ENCODE measurements around the gene ERMARD.

DNA sequence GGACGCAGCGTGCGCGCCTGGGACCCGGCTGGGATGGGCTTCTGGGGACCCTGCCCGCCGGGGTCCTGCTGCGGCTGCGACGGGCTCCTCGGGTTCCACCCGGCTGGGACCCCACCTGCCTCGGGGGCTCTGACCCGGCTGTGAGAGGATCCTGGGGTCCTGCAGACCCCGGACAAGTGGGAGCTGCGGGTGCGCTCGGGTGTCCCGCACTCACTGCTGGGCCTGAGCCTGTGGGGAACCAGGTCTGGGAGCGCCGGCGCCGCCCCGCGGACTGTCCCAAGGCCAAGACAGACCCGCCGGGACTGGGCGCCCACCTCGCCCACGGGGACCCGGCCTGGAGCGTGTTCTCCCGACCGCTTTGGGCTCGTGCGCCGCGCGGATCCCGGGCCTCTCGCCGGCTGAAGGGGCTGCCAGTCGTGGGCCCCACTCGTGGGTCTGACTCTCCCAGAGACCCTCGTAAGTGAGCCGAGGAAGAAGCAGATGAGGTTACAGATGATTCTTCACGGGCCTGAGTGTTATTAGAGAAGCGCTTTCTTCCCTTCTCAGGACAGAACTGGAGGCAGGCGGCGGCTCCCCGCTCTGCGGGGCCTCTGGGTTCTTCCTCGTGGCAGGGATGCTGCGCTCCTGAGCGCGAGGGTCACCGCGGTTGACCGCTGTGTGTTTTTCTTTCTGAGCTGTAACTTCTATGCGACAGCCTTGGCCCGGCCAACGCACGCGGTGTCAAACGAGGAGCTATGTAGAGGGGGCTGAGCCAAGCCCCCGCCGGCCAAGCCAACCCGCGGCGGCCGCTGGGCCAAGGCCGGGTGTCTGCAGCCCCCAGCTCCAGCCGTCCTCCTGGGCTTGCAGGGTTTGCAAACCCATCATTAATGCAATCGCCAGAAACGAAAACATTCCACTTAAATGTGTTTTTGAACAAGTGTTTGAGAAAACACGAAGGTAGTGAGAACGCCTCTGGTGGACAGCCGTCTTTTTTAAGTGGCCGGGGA, 928 bp downstream of the SMOC2 start:
- RRBS: 4% methylated on average over 45 of the region's 79 CpGs

DNA sequence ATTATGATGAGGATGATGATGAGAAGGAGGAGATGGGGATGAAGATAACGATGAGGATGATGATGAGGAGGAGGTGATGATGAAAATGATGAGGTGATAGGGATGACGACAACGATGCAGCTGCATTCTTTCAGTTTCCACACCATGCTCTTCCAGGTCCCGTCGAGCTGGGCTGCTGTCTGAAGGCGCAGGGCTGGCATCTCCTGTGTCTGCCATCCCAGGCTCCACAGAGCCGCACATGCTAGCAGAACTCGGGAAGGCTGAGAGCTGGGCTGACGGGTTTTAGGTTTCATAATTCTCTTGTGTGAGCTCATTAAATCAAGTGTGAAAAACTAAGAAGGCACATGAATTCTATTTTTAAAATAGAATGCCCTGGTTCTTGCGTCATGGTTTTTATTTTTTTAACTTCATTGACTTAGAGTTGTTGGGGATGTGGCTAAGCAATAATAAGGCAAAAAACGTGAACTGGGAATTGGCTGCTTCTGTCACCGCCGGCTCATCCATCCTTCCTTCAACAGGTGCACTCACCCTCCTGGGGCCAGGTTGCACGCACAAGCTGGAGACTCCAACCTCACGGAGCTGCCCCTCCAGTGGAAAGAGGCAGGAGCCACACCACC, 275.2 kb downstream of the SMOC2 start:
- RRBS: no CpG with 5 or more reads among the region's 15 CpGs

- RRBS: no CpG with 5 or more reads among the region's 1 CpG
These were observed 312.6 kb downstream of the THBS2 start for GRCh38 chr6:168941189-168941388.

- RRBS: 30% methylated on average over 2 of the region's 15 CpGs
These were observed 111.9 kb downstream of the THBS2 start for GRCh38 chr6:169141501-169142380.

GRCh38 chr6:169167779-169168706, 85.6 kb downstream of the THBS2 start:
- RRBS: no CpG with 5 or more reads among the region's 44 CpGs

GRCh38 chr6:169231827-169232347, 21.8 kb downstream of the THBS2 start:
- RRBS: 97% methylated on average over 8 of the region's 41 CpGs

- RRBS: no CpG with 5 or more reads among the region's 20 CpGs
These were observed 18.8 kb downstream of the THBS2 start for GRCh38 chr6:169234763-169235268.

DNA sequence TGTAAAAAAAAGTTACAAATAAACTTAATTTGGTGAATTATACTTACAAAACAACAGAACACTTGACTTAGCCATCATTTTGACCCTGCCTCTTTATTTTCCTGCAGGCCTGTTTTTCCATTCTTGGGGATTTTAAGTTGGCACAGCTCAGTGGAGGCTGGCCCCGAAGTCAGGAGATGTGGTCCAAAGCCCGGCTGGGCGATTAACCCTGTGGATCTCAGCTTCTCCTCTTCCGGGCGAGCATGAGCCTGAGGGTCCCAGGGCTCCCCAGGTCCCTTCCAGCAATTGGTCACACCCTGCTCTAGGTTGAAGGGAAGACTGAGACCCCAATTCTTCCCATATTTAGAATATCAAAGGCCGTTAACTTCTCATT, 2.3 kb downstream of the THBS2 start:
- RRBS: 75% methylated on average over 2 of the region's 6 CpGs

GRCh38 chr6:169427779-169428357, 174.2 kb upstream of the THBS2 start:
- RRBS: no CpG with 5 or more reads among the region's 13 CpGs

DNA sequence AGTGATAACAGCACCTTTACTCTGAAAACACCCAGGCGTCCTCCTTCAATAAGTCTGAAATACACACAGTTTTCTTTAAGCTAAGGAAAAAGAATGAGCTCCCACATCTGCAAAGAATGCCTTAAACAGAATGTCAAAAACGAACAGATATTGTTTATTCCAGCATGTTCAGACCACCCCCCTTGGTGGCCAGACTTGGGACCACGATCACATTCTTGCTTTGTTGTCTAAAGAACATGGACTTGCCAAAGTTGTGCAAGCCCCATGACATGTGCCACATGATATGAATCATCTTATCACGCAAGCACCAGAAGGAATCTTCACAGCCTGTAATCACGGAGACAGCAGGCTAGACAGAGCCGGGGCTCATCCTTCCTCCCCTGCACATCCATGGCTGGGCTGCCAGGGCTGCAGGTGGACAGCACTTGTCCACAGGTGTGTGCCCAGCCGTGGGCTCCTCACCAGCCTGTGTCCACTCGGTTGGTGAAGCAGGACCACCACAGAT, 200.9 kb upstream of the THBS2 start:
- RRBS: no CpG with 5 or more reads among the region's 8 CpGs

GRCh38 chr6:169704183-169705193, 2.6 kb downstream of the C6orf120 start:
- RRBS: no CpG with 5 or more reads among the region's 6 CpGs

DNA sequence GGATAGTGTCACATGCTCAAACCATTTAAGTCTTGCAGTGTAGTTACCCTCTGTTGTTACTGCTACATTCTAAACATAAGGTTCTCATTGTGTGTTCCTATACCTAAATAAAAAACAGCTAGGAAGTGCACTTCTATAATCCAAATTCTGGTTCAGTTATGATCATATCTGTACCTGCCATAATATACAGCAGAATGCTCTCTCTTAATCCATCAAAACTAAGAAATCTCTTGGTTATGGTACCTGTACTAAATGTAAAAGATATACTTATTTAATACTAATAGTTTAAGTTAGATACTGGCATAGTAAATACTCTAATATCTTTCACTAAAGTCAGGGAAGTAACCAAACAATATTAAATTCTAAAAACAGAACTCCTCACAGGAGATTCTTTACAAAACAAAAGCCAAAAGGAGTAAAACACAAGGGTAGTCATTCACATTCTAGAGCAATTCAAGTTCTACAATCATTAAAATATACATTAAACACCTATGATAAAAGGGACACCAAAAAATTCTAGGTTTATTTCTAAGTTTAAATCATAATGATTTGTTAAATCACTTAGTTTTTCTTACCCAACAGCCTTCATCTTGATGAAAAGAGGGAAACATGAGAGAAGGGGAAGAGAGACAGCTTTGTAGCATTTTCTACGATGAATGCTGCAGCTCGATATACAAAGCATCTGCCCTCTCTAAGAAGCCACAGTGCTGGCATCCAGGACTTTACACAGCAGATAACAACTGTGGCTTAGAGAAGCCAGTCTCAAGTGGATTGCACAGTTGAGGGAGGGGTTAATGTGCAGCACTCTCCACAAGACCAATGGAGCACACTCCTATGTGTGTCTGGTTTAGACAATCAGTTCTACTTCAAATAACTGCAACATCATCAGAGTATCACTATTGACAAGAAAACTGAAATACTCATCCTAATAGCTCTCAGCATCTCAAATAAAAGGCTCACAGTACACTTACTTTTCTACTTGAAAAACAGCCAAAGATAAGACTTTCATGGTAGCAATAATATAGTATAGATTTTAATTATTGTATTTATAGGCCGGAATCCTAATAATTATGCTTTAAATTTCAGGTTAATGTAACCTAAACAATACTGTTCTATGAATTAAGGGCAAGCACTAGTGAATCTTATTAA, 5.7 kb downstream of the C6orf120 start:
- RRBS: no CpG with 5 or more reads among the region's 3 CpGs

DNA sequence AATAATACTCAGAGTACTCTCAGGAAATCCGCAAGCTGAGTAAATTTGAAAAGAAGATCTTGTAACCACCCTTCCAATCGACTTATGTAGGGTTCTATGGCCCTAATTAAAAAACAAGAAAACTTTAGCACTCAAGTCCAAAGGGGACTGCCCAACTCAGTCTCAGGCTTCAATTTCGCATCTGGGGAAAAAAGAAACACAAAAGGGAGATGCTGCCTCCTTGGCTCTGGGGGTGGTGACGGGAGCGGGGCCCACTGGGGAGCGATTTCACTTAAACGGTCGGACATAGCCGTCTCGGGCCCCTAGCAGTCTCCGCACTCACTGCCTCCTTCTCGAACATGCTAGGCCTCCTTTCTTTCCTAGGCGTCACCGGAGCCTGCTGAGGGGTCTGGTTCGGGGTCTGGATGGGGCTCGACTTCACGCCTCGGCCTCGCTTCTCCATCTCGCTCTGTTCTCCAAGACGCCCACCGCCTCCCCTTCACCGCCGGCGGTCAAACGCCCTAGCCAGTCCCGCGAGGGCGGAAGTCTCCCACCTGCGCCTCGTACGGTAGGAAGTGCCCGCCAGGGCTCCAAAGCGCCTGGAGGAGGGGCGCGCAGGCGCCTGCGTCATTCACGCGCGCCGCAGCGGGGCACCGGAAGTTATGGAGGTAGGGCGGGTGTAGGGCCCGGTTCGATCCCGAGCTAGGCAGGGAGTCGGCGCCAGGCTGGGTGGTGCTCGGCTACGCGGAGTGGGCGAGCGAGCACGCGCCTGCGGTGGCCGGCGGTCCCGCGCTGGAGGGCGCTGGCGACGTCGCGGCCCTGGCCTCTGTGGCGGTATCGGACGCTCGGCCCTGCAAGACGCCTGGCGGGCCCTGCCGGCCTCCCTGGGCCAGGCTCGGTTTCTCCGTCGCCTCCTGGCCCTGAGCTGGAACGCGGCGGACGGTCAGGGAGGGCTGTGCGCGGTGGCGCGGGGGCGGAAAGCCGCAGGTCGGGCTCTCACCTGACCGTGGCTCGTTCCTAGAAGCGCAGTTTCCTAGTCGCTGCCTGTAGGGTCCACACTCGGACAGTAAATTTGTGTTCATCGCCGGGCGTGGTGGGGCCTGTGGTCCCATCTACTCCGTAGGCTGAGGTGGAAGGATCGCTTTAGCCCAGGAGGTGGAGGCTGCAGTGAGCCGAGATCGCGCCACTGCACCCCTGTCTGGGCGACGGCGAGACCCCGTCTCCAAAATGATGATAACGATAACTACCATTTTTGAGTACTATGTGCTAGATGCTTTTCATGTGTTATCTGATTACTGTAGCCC, at the start of gene ERMARD:
Gene ERMARD, plus strand, starts transcription at position 606 of the 1,283 bp plus-strand sequence.
- RRBS: under 1% methylated on average over 12 of the region's 106 CpGs

- RRBS: 42% methylated on average over 2 of the region's 26 CpGs
These were observed 100.6 kb downstream of the ERMARD start for GRCh38 chr6:169851622-169852811.

GRCh38 chr6:169862175-169862435, 110.7 kb downstream of the ERMARD start:
- RRBS: no CpG with 5 or more reads among the region's 5 CpGs

GRCh38 chr6:169904087-169904616, 152.7 kb downstream of the ERMARD start:
- RRBS: no CpG with 5 or more reads among the region's 9 CpGs

DNA sequence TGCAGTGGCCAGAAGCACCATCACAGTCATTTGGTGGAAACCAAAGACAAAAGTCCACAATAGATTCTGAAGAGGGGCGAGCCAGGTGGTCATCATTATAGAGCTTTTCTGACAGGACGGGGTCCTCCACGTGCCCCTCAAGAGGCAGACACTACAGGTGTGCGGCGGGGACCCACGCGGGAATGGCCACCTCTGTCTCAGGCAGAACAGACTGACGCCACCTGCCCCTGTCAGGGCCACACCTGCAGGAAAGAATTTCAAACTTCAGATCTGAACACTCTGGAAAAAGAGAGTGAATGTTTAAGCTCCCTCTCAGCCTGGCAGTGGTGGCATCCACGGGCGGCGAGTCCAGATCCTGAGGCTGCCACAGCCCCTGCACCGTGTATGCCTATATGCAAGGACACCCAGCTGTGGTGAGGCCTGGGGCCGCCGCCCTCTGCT, 234.7 kb downstream of the ERMARD start:
- RRBS: no CpG with 5 or more reads among the region's 14 CpGs

DNA sequence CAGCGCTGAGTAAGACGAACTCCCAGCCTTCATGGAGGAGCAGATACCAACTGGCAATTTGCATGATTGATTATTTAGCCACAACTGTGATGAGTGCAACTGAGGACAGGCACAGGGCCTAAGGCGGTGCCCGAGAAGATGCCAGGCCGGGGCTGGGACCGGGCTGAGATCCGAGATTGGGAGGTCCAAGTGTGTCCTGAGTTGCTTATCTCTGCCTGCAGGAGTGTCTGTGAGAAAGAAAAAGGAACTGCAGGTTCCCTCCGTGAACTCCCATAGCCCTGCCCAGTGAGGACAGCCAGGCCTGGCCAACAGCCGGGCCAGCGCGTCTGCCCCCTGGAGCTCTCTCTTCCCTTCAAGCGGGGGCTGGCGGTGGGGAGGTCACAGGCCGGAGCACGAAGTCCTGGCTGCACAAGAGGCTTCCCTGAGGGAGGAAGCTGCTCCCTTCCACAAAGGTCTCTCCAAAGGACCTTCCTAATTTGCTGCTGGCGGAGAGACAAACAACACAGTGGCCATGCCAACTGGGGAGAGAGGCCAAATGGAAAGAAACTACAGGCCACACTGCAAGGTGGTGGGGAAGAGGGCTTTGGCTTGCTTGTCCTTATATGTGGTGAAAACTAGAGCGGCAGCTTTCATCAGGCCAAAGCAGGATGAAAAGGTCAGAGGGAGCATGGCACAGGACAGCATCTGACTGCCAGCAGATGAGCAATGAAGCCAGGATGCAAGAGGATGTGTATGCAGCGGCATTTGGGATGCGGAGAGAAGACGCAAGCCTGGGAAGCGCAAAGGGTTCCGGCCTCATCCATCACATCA, 259.8 kb downstream of the ERMARD start:
- RRBS: no CpG with 5 or more reads among the region's 22 CpGs

DNA sequence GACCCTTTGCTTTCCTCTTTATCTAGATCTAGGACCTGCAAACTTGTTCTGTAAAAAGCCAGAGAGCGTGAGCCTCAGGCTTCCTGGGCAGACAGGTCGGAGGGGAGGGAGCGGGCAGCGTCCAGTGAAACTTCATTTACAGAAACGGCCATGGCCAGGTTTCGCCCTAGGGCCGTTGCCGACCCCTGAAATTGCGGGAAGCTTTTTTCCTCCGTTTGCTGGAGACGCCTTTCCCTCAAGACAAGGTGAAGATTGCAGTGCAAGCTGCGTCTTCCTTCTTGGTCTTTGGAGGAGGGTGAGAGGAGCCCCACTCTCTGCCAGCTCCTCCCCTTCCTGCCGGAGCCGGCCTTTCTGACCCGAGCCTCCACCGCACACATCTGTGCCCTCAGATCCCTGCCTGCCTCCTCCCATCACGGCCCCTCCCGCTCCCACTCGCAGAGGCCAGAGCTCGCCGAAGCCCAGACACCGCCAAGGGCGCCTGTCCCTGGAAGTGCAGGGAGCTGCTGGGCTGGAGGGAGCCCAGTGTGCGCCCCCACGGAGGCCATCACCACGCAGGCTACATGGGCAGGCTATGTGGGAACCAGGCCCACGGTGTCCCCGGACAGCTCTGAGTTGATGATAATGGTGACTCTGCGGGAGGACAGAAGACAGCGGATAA, 155.2 kb downstream of the DLL1 start:
- RRBS: no CpG with 5 or more reads among the region's 30 CpGs

DNA sequence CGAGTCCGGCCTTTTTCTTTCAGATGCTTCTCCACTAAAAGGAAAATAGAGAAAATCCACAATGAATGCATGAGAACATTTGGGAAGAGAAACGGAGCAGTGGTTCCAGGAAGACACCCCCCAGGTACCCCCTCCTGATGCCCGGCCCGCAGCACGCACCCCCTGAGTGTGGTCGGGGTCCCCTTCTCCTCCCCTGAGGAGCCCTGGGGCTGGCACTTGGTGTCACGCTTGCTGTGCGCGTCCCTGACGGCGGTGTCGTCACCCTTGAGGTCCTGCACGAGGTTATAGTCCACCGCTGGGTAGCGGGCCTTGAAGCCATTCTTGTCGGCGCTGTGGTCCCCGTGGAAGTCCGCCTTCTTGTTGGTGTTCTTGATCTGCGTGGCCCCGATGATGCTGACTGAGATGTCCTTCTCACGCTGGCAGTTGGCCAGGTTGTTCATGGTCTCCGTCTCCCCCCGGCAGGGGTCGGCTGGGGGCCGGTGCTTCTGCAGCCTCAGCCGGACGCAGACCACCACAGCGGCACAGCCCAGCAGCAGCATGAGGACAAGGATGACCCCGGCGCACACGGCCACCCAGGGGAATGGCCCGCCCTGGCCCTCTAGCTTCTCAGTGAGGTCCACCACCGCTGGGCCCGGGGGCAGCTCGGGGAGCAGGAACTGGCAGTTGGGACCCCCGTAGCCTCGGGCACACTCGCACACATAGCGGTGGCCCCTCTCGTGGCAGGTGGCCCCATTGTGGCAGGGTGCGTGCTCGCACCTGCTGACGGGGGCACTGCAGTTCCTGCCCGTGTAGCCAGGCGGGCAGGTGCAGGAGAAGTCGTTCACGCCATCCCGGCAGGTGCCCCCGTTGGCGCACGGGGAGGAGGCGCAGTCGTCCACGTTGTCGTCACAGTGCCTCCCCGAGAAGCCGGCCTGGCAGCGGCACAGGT, 7.5 kb downstream of the DLL1 start:
- RRBS: 89% methylated on average over 18 of the region's 60 CpGs